Thoracic aorta endothelial cell (primary cell): Measurements from ENCODE around the genes CNOT6L and RASGEF1B.

DNA sequence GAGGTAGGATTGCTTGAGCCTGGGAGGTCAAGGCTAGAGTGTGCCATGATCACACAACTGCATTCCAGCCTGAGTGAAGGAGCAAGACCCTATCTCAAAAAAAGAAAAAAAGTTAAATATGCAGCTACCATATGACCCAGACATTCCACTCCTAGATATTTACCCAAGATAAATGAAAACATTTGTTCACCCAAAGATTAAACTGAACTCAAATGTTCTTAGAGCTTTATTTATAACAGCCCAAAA, 20.4 kb downstream of the CNOT6L start:
- CAGE, long polyA plus RNA = no peak

- CAGE, long polyA plus RNA = no peak
Observed at GRCh38 chr4:77808977-77809683, 10.0 kb downstream of the CNOT6L start.

DNA sequence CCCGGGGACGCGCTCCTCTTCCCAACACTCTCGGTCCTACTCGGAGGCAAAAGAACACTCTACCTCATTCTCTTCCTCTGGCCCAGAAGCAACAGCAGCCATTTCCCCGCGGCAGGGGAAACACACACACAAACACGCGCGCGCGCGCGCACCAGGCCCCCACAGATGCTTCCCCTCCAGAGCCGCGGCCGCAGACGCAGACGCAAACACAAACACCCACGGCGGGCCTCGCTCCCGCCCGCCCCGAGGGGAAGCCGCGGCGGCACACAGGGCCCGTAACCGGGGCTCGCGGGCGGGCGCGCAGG, at the start of gene CNOT6L:
Gene CNOT6L (minus strand): TSS at position 128 of the 305 bp plus-strand sequence.
- CAGE, long polyA plus RNA = no peak

DNA sequence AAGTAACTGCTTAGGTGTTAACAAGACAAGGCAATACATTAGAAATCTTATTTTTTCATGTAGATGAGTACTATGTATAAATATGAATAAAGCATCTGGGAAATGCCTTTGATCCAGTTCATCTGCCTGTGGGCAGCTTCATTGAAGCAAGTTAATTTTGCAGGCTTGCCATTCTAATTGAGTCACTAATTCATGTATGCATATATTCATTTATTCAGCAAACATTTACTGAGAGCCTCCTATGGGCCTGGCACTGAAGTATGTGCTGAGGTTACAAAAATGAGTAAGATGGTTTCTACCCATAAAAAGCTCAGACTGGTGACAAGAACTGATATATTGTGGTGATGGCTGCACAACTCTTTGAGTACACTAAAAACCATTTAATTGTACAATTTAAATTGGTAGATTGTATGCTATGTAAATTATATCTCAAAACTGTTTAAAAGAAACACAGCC, 1.2 kb upstream of the MRPL1 start:
- CAGE, long polyA plus RNA = no peak

DNA sequence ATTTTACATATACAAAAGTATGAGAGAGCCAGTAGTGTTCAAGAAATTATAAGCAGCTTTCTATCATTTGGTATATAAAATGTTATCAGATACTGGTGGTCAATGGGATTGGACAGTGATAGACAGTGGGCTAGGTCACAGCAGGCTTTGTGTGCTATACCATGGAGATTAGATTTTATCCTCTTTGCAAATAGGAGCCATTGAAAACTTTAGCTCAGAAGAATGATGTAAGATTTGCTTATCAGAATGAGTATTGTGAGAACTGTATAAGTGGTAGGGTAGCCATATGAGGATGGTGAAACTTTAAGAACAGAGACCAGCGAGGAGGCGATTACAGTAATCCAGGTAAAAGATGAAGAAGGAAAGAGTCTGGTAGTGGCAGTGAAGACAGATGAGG, 37.9 kb downstream of the MRPL1 start:
- CAGE, long polyA plus RNA = no peak

DNA sequence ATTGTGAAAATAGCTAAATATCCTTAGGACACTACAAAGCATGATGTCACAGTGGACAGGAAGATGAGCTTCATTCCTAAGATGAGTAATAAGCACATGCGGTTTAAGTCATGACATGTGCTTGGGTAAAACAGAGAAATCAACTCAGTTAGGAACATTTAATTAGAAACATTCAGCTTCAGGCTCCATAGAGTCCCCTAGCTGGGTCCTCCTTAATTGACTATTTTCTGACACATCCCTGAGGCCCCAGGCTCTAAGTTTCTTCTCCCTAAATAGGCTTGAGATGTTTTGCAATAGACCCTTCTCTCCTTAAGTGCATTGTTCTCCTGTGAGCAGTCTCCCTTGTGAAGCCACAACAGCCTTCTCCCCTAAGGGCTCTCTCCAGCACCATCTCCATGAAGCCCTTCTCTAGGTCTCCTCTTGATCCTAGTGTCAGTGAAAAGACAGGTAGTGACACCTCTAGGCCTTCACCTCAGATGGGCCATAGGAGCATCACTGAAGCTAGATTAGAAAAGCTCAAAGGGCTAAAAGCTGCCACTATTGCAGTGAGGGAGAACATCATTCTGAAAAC, 70.3 kb upstream of the ANXA3 start:
- CAGE, long polyA plus RNA = no peak

GRCh38 chr4:78777288-78778201, 1.4 kb downstream of the BMP2K start:
- CAGE, long polyA plus RNA = no peak

GRCh38 chr4:78914200-78915169, 24.8 kb downstream of the PAQR3 start:
- CAGE, long polyA plus RNA = no peak

GRCh38 chr4:78935543-78935888, 3.7 kb downstream of the PAQR3 start:
- CAGE, long polyA plus RNA = no peak

DNA sequence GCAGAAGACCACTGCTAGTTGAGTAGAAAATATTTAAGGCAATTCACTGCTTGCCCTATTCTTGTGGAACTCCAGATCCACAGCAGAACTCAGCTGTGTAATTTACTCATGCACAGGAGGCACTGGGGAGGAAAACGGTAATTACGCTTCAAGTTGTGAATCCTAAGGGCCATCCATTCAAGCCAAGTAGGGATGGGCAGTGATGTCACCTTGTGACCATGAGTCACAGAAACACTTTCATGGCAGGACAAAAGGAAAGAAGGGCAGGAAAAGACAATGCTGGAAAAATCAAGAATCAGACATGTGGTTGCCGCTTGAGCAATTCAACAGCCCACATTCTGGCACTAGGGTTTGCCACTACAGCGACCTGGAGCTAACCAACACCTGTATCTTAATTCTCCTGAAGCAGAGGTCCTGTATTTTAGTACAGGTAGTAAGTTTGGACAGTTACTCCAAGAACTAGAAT, 1.4 kb downstream of the PAQR3 start:
- CAGE, long polyA plus RNA = no peak

DNA sequence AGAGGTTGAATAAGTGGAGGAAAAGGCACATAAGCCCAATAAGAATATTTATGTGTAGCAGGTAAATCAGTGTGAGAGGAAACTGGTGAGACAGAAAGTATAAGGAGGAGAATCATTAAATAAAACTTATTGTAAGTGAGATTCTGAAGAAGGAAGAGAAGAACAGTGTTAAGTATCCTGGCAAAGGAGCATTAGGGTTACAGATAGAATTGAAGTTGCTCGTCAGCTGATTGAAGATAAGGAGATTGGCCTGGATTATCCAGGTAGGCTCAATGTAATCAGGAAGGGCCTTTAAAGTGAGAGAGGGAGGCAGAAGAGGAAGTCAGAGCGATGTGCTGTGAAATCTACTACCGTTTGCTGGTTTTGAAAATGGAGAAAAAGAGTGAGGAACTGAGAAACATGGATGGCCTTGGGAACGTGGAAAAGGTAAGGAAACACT, 245.8 kb downstream of the ANTXR2 start:
- CAGE, long polyA plus RNA = no peak

DNA sequence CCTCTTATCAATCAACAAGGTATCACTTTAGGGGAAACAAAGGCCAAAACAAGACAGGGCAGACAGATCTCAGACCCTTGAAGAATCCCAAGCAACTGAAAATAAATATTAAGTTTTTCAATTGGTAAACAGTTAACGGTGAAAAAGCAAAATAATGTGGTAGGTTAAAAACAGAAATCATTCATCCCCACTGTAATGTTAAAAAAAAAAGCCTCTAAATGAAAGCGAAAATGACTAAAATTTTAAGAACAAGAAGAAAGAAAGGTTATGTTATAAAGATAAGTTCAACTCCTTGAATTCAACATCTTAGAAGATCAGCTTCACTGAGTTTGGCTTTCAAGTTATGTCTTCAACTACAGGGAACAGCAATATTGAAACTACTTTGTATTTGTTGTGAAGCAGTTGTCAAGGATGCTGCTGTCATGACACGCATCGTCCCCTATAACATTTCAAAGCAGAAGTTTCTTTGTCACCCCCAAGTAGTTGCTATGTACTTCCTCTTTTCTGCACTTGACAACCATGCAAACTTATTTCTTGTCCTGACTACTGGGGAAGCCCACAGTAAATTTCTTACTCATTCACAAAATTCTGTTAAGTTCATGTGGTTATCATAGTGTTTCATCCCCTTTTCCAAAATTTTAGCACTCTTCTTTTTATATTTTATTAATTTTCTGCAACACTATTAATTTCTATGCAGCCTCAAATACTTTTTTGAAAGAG, 14.4 kb downstream of the ANTXR2 start:
- CAGE, long polyA plus RNA = no peak

DNA sequence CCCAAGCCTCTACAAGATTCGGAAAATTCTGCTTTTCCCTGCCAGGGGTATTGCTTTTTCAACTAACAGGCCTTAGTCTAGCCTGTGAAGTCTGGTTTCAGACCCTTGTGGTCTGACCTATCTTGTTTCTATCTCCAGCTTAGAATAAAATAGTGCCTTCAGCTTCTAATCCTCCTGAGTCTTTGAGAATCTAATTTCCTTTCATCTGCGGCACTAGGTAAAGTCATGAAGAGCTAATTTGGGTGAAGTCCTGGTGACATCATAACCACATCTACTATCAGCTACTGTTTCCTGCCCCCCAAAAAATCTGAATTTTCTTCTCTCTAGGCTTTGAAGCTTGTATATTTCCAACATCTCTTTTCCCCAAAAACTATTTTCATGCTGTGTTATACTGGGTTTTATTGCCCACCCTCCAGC, 52.8 kb upstream of the ANTXR2 start:
- CAGE, long polyA plus RNA = no peak

DNA sequence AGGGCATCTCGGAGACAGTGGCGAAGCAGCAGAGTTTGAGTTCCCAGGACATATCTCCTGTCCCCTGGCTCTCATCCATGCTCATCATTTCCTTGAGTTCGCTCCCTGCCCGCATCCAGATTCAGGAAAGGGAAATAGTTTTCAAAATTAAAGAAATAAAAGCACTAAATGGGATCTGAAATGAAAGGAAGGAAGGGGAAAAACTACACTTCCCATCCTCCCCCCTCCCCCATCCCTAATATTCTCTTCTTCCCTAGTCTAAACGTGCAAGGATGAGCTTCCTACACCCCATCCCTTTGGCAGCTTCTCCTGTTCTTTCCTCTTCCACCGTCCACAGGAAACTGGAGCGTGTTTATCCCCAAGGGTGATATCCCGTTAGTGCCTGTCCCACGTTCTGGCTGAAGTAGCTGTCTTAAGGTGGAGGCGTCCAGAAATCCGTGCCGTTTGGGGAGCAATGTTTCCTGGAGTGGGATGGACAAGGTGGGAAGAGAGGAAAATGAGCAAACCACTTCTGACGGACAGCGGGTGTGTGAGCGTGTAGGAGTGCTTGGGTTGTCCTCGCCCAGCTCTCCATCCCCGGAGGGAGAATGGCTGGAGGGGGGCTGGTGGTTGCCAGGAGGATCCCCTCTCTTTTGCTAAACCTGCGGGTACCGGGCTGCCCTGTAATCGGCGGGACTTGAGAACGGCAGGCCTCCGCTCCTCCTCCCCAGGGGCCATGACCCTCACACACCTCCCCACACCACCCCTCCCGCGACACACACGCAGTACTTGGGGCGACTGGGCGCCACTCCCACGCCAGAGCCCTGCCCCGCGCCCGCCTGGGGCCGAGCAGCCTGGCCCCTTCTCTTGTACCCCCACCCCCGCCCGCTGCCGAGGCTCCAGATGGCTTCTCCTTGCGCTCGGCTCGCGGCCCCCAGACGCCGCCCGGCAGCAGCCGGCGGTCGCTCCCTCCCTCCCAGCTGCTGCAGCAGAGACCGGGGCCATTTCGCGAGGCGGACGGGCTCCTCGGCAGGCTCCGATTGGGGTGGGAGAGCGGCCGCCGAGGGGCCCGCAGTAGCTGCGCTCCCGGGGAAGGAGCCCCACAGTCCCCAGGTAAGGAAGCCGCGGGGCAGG, 14.0 kb upstream of the PRDM8 start:
- CAGE, long polyA plus RNA = no peak

- CAGE, long polyA plus RNA = no peak
Observed at GRCh38 chr4:80237766-80238466, 28.5 kb upstream of the FGF5 start.

GRCh38 chr4:80500525-80500973, 165.0 kb downstream of the CFAP299 start:
- CAGE, long polyA plus RNA = no peak

DNA sequence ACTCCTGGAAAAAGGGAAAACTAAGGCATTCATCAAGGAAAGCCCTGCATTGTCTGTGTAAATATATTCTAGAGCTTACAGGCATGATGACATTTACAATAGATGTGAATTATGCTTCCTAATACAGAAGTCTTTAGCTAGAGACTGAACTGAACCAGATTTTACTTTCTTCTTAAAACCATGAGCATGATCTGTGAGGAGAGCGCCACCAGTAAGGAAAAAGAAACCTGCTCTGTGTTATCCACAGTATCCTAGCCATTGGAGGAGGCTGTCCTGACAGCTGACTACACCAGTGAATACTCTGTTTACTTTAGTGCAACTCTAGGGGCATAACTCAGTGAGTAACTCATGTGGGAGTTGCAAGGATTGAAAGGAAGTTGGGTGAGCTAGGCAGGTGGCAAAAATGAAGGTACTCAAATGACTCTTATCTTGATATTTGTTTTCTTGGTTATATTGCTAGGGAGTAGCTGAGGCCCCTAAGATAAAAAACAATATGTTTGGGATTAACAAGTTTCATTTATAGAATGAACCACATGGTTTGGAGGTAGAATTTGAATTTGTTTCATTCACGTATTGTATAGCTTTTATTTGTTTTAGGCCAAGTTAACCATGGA, 2.3 kb downstream of the BMP3 start:
- CAGE, long polyA plus RNA = no peak

DNA sequence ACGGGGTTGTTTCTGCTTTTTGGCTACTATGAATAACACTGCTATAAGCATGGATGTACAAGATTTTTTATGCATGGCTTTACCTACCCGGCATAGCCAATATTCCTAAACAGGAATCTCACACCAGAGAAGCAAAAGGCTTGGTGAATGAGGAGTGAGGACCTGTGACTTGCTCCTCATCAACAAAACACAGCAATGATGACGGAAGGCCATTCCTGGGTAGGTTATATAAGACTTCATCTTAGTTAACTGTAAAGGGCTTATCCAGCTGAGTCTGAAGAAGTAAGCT, 19.3 kb downstream of the PRKG2 start:
- CAGE, long polyA plus RNA = no peak

DNA sequence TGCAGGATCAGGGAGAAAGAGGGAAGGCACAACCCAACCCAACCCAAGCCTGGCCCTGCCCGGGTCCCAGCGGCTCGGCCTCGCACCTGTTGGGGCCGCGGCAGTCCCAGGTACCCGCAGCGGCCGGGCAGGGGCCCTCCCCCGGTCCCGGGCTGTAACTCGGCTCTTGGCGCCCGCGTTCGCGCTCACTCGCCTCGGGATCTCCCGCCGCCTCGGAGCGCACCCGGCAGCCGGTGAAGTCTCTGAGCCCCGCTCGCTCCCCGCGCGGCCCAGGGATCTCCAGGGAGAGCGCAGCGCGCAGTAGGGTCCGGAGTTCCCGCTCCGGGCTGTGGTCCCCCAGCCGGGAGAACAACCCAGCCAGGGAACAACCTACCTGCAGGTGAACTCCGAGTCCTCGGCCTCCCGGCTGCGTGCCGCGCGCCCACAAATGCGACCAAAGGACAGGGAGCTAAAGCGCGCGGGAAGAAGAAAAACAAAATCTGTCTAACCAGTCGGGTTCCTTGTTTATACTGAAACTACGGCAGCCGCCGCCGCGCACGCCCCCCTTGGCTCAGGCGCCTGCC, at the start of gene RASGEF1B:
Gene RASGEF1B (minus strand): TSS at position 511 of the 563 bp plus-strand sequence.
- CAGE, long polyA plus RNA = no peak

GRCh38 chr4:81606603-81607372, 135.1 kb upstream of the RASGEF1B start:
- CAGE, long polyA plus RNA = no peak